ENCODE results near the genes C2CD4B and RPS27L.

DNA sequence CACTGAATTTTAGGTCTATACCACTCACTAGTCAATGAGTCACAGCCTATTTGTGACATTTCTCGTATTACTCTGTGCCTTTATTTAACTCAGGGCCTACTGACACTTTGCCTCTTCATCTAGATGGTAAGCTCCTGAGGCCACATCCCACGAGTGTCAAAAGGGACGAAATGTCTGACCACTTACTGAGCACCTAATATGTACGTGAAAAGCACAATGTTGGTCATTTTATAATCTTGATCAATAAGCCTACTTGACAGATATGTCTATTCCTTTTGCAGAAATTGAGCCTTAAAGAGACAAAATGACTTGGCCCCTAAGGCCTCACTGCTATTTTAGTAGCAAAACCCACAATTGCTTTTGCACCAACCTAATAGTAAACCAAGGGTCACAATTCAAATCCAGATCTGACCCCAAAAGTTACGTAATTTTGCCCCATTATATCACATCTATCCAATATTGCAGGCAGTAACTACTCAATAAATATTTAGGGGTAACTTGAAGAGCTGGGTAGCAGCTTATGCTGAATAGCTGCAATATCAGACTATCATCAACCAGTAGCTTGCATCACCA is 33.3 kb downstream of the RORA start:
CAGE:
- cytosol, long polyA minus RNA, result no peak
- cytosol, long polyA plus RNA, result no peak
- long polyA plus RNA, result no peak
- nucleus, long polyA minus RNA, result start-site peak on the minus strand centred at position 298 of the sequence, 731 bp wide, 12 reads
- nucleus, long polyA plus RNA, result no peak

CAGE:
- cytosol, long polyA minus RNA, result no peak
- cytosol, long polyA plus RNA, result no peak
- long polyA plus RNA, result no peak
- nucleus, long polyA minus RNA, result no peak
- nucleus, long polyA plus RNA, result no peak
These were observed 290.1 kb upstream of the RORA start for GRCh38 chr15:61519298-61519595.

CAGE:
- cytosol, long polyA minus RNA, result start-site peak on the minus strand at chr15:61854140-61854175, 8 reads; start-site peak on the minus strand at chr15:61854364-61854532, 11 reads
- cytosol, long polyA plus RNA, result no peak
- long polyA plus RNA, result no peak
- nucleus, long polyA minus RNA, result start-site peak on the minus strand at chr15:61854140-61854199, 20 reads; start-site peak on the minus strand at chr15:61854318-61854386, 20 reads
- nucleus, long polyA plus RNA, result no peak
These were observed 206.2 kb downstream of the VPS13C start for GRCh38 chr15:61853823-61854625.

GRCh38 chr15:62068079-62068900 is 1.5 kb downstream of the C2CD4A start:
CAGE:
- cytosol, long polyA minus RNA, result no peak
- cytosol, long polyA plus RNA, result no peak
- long polyA plus RNA, result no peak
- nucleus, long polyA minus RNA, result no peak
- nucleus, long polyA plus RNA, result no peak

DNA sequence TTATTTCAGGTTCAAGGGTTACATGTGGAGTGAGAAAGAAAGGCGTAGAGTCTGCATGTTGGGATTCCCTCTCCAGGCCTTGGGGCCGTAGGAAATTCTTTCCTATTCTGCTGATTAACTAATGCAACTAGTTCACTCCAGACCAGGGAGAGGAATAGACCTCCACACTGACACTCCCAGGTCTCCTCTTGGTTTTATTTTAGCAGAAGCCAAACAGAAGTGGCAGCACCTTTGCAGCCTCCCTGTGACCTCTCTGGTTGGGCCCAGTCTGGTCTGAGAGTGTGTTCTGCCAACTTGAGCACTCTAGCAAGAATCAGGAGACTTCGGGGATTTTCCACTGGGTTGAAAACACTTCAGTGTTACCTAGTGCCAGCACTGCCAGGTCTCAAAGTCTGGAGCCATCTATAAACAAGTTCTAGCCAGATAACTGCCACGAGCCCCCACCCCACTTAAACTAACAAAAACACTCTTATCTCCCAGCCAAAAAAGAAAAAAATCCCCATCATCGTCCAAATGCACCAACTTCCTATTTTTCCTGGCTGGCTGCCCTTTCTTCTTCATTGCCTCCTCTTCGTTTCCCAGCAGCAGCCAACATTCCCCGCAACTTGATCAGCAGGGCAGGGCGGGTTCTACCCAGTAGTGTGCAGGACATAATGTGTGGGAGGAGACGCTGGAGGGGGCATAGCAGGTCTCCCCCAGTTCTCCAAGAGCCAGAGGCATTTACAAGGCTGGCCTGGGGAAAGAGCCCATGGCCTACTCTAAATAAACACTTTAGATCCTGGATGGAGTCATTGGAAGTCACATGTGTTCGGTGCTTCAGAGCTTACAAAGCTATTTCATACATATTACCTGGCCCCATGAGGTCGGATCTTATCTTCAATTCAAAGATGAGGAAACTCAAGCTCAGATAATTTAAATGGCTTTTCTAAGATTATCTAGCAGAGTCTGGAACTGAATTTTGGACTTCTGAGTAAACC is 29.5 kb downstream of the C2CD4B start:
CAGE:
- cytosol, long polyA minus RNA, result no peak
- cytosol, long polyA plus RNA, result no peak
- long polyA plus RNA, result no peak
- nucleus, long polyA minus RNA, result no peak
- nucleus, long polyA plus RNA, result no peak

GRCh38 chr15:62150479-62150887 is 14.6 kb downstream of the C2CD4B start:
CAGE:
- cytosol, long polyA minus RNA, result no peak
- cytosol, long polyA plus RNA, result no peak
- long polyA plus RNA, result no peak
- nucleus, long polyA minus RNA, result no peak
- nucleus, long polyA plus RNA, result no peak

DNA sequence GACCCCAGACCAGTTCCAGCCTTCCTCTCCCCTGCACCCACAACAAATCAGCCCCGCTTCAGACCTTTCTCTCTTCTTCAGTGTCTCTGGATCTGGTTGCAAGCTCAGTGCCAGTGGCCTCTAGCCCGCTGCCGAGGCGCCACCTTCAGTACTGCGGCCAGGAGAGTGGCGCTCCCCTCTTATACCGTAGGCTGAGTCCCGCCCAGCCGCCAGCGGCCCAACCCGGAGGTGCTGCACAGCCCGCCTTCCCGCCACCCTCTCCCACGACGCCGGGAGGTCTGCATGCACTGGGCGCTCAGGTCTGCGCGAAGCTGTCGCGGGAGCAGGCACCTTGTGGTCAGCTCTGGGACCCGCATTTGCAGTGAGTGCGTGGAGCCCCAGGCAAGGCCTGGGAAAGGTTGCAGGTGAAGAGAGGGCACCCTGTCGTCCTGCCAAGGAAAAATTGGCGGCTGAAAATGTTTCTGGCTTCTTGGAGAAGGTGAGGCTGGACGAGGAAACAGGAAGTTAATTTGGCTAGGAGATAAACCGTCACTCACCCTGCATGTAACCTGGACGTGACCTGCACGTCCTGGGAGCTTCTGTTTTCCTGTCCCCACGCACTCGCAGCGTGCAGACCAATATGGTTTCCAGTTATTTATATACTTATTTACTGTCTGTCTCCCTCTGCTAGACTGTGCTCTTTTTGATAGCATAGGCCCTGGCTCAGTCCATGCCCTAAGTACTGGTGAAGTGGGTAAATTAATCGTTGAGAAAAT is at the start of gene C2CD4B:
C2CD4B (minus strand) TSS at position 155 of the 755 bp plus-strand sequence.
CAGE:
- cytosol, long polyA minus RNA, result no peak
- cytosol, long polyA plus RNA, result no peak
- long polyA plus RNA, result no peak
- nucleus, long polyA minus RNA, result no peak
- nucleus, long polyA plus RNA, result no peak

DNA sequence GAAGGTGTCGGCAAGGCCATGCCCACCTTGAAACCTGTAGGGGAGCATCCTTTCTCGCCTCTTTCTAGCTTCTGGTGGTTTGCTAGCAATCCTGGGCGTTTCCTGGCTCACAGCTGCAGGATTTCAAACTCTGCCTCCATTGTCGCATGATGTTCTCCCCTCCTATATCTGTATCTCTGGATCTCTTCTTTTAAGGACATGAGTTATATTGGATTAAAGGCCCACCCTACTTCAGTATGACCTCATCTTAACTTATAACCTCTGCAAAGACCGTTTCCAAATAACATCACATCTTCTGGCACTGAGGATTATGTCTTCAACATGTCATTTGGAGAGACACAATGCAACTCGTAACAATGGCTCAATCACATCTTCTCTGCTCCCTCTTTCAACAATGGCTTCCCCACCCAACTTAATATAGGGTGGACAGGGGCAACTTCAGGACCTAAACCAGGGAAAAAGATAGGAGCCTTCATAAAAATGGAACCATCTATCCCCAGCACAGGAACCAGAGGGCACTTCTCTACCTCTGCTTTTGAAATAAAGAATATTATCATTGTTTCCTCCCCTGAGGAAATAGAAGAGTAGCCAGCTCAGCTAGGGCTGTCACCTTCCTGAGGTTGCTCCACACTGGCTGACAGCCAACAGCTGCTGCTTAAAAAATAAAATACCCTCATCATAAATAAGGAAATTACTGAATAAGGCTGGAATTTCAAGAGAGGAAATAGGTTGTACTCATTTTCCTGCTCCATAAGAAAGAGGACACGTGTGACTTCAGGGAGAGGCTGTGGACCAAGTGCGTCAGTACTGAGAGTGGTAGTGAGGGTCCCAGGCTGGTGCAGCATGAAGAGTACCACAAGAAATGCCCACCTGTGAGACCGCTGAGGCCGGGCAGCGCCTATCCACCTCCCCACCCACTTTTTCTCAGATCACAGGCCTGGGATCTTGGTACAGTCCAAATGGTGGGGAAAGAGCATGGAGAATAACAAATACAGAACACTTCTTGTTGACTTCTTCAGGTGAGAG is 7.9 kb upstream of the C2CD4B start:
CAGE:
- cytosol, long polyA minus RNA, result no peak
- cytosol, long polyA plus RNA, result no peak
- long polyA plus RNA, result no peak
- nucleus, long polyA minus RNA, result no peak
- nucleus, long polyA plus RNA, result no peak

GRCh38 chr15:62464890-62465605 is 74.7 kb downstream of the TLN2 start:
CAGE:
- cytosol, long polyA minus RNA, result no peak
- cytosol, long polyA plus RNA, result no peak
- long polyA plus RNA, result no peak
- nucleus, long polyA minus RNA, result no peak
- nucleus, long polyA plus RNA, result no peak

GRCh38 chr15:62495732-62496403 is 105.5 kb downstream of the TLN2 start:
CAGE:
- cytosol, long polyA minus RNA, result no peak
- cytosol, long polyA plus RNA, result no peak
- long polyA plus RNA, result no peak
- nucleus, long polyA minus RNA, result no peak
- nucleus, long polyA plus RNA, result no peak

DNA sequence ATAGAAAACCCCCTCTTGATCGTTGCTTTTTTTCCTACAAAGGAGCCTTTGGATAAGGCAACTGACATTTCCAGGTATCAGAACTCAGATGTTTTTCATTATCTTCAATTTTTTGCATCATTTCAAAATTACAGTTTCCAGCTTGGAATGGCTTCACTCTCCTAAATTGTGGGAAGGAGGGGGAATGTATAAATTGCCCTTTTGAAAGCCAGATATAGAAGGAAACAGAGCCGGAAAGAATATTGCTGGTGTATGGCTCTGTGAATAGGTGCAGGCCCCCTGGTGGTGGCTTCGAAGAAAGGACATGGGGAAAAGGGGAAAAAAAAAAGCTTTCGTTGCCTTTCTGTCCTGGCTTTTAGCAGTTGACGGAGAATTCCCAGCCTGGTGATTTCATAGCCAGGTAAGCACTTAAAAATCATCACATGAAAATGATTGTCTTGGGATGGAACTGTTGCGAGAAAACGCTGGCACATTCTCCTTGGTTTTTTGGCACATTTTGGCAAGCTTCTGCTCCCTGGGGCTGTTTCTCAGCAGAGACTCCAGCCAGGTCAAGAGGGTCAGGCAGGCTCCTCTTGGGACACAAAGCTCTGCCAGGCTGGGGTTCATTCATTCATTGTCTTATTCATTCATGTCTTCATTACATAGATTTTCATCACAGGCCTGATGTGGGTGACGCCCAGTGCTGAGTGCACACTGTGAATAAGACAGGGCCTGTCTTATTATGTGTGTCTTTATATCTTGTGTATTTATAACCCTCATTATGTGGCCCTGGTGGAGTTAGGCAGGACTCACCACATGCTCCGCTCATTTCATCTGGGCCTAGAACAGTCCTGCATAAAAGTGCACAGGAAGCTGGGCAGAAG is 300.0 kb upstream of the TPM1 start:
CAGE:
- cytosol, long polyA minus RNA, result no peak
- cytosol, long polyA plus RNA, result no peak
- long polyA plus RNA, result no peak
- nucleus, long polyA minus RNA, result no peak
- nucleus, long polyA plus RNA, result no peak

CAGE:
- cytosol, long polyA minus RNA, result no peak
- cytosol, long polyA plus RNA, result no peak
- long polyA plus RNA, result no peak
- nucleus, long polyA minus RNA, result no peak
- nucleus, long polyA plus RNA, result no peak
These were observed 23.0 kb downstream of the TPM1 start for GRCh38 chr15:63065327-63066173.

DNA sequence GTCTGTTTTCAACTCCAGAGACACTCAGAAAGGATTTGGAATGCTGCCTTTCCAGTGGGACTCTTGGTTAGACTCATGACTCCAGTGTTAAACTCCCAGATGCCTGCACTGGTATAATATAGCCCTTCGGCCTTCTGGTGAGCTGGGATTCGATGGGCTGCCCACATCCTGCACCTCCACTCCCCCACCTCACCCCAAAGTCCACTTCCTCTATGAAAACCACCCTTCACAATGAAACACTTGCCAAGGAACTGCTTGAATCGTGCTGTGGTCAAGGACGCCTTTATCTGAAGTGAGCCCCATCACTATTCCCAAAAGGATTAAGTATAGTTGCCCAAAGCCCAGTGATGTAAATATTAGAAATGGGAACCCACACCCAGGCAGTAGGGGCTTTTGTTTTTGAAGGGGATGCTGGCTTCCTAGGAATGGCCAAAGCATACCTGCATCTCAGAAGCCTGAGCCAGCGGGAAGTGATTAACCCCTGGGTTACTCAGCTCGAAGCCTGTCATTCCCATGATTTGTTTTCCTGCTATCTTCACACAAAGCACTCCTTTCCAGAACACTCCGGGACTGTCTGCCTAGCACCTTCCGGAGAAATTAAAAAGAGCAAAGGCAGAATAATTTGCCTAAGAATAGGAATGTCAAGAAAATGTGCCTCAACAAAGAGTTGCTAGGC is 33.9 kb downstream of the TPM1 start:
CAGE:
- cytosol, long polyA minus RNA, result no peak
- cytosol, long polyA plus RNA, result no peak
- long polyA plus RNA, result no peak
- nucleus, long polyA minus RNA, result no peak
- nucleus, long polyA plus RNA, result no peak

GRCh38 chr15:63156728-63157627 is at the start of gene RPS27L:
Gene RPS27L, minus strand, starts transcription at chr15:63157477.
CAGE:
- cytosol, long polyA minus RNA, result start-site peak on the minus strand at chr15:63157436-63157481, 186 reads
- cytosol, long polyA plus RNA, result start-site peak on the minus strand at chr15:63157416-63157494, 4,140 and 4,632 reads in 2 replicates
- long polyA plus RNA, result start-site peak on the minus strand at chr15:63157423-63157494, 1,409 and 2,700 reads in 2 replicates
- nucleus, long polyA minus RNA, result no peak
- nucleus, long polyA plus RNA, result start-site peak on the minus strand at chr15:63157424-63157484, 1,025 and 2,770 reads in 2 replicates

GRCh38 chr15:63210348-63211259 is 21.2 kb downstream of the RAB8B start:
CAGE:
- cytosol, long polyA minus RNA, result no peak
- cytosol, long polyA plus RNA, result no peak
- long polyA plus RNA, result no peak
- nucleus, long polyA minus RNA, result no peak
- nucleus, long polyA plus RNA, result no peak

GRCh38 chr15:63232369-63232876 is 43.0 kb downstream of the RAB8B start:
CAGE:
- cytosol, long polyA minus RNA, result no peak
- cytosol, long polyA plus RNA, result no peak
- long polyA plus RNA, result no peak
- nucleus, long polyA minus RNA, result no peak
- nucleus, long polyA plus RNA, result no peak

DNA sequence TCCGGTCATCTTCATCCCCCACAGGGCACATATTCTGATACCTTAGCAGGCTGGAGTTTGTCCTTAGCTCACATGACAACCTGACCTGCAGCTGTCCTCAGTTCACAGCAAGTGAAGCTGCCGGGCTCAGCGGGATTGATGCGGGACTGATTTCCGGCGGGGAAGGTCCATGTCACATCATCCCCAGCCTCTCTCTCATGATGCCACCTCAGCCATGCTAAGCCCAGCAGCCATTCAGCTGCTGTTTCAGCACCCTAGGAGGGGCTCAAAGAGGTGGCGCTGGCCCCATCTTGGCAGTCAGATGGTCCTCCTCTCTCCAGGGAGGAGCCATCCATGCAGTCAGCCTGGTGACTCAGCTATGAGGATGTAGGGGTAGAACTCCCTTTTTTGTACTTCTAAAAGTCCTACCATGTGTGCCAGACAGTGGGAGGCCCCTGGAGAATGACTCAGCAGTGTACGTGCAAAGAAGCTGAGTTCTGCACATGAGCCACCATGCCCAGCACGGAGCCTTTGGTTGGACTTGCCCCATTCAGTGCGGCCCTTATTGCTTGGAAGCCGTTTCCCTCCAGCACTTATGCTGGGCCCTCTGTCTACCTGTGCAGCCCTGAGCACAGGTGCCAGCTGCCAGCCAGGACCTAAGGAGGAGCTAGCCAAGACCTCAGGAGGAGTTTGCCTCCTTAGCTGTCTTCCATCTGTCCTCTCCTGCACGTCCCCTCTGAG is 9.4 kb downstream of the CA12 start:
CAGE:
- cytosol, long polyA minus RNA, result no peak
- cytosol, long polyA plus RNA, result no peak
- long polyA plus RNA, result no peak
- nucleus, long polyA minus RNA, result no peak
- nucleus, long polyA plus RNA, result no peak

DNA sequence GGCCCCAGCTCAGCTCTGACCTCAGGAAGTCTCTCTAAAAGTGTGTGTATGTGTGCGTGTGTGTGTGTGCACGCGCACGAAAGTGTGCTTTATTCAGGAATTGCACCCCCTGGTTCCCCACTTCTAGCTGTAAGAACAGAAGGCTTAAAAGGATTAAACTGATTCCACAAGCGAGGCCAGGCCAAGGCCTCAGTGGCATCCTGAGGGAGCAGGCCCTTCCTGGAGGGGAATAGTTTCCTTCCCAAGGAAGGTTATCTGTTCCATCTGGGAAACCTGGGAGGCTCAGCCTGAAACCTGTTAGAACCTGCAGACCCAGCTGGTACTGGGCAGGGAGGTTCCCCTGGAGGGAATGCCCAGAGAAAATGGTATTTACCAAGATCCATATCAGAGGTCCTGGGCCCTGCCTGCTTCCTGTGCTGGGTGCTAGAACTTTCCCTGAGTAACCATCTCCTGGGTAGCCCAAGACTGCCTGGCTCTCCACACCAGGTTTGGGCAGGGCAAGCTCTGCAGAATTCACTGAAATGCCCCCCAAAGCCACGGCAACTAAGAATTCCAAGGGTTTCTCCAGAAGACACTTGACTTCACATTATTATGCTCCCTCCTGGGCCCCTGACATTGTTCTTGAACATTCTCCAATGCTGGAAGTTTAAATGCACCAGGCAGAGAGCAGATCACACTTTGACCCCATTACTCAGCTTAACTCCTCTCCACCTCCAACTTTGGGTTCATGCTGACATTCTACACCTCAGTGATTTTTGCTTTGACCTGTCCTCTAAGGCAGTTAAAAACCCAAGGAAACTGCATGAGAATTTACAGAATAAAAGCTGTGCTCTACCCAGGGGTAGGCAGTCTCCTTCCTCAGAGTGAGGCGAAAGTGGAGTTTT is 2.1 kb downstream of the CA12 start:
CAGE:
- cytosol, long polyA minus RNA, result no peak
- cytosol, long polyA plus RNA, result no peak
- long polyA plus RNA, result no peak
- nucleus, long polyA minus RNA, result no peak
- nucleus, long polyA plus RNA, result no peak

CAGE:
- cytosol, long polyA minus RNA, result no peak
- cytosol, long polyA plus RNA, result no peak
- long polyA plus RNA, result no peak
- nucleus, long polyA minus RNA, result no peak
- nucleus, long polyA plus RNA, result no peak
These were observed 9.1 kb upstream of the CA12 start for GRCh38 chr15:63390587-63391221.

DNA sequence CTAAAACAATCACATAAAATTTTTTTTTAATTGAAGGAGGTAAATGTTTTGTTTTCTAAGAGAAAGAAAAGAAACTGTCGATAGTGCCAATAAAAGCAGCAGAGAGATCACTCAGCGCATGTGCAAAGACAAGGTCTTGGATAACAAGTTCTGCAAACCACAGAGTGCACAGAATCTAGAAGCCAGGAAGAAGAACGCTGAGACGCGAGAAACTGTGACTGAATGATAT is 10.9 kb upstream of the CA12 start:
CAGE:
- cytosol, long polyA minus RNA, result no peak
- cytosol, long polyA plus RNA, result no peak
- long polyA plus RNA, result no peak
- nucleus, long polyA minus RNA, result no peak
- nucleus, long polyA plus RNA, result no peak

Data from keratinocyte (primary cell).